Camera-type eye (tissue), 1 donor: Measurements from ENCODE around the genes FPR2 and ZNF614.

- RAMPAGE, long total RNA = no peak
Observed at GRCh38 chr19:51408810-51409463, 8.5 kb downstream of the SIGLEC10 start.

- RAMPAGE, long total RNA = no peak
Observed at GRCh38 chr19:51460107-51460796, 2.0 kb upstream of the SIGLEC8 start.

GRCh38 chr19:51468739-51469775 is 10.8 kb upstream of the SIGLEC8 start:
- RAMPAGE, long total RNA = no peak

DNA sequence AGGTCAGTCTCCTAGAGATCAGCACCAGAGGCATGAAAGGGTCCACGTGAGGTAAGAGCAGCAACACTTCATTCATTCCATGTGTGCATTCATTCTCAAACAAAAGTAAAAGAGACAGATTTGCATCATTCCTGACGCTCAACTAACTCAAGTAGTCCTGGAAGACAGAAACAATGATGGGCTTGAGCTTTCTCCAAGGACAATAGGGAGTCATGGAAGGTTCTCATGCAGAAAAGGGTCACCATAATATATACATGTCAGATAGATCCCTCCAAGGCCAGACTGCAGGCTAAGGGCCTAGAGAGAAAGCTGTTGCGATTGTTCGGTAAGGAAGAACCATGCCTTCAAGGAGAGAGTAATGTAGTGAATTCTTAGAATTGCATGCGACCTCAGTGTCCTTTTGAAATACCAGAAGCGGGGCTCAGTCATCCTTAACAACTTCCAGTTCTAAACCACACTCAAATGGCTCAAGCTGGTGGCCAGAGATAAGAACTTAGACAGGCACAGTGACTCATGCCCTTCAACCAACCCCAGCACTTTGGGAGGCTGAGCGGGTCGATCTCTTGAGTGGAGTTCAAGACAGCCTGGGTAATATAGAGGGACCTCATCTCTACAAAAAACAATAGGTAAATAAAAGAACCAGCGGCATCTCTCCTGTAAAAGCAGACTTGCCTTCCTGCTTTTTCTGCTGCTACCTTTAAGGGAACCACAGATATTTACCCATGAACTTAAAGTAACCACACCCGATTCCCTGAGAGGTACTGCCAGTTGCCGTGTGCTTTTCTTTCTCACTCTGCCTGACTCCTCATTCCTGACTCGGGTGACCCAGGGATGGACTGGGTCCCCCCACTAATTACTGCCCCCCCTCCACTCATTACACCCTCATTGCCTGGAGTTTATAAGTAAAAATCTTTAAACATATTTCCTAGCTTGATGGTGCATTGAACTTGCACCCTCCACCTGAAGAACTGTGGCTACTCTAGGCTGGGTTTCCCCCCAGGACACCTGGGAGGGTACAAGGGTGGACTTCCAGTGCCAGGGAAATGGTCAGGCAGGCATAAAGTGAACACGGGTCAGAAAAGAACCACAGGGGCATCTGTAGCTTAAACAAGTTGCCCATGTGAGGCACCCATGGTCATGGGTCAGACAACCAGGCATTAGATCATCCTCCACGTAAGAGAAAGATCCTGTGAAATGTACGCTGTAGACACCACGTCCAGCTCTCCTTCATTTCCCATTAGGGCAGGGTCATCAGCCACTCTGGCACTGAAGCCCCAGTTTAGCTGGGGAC is 15.4 kb upstream of the SIGLEC6 start:
- RAMPAGE, long total RNA = no peak

DNA sequence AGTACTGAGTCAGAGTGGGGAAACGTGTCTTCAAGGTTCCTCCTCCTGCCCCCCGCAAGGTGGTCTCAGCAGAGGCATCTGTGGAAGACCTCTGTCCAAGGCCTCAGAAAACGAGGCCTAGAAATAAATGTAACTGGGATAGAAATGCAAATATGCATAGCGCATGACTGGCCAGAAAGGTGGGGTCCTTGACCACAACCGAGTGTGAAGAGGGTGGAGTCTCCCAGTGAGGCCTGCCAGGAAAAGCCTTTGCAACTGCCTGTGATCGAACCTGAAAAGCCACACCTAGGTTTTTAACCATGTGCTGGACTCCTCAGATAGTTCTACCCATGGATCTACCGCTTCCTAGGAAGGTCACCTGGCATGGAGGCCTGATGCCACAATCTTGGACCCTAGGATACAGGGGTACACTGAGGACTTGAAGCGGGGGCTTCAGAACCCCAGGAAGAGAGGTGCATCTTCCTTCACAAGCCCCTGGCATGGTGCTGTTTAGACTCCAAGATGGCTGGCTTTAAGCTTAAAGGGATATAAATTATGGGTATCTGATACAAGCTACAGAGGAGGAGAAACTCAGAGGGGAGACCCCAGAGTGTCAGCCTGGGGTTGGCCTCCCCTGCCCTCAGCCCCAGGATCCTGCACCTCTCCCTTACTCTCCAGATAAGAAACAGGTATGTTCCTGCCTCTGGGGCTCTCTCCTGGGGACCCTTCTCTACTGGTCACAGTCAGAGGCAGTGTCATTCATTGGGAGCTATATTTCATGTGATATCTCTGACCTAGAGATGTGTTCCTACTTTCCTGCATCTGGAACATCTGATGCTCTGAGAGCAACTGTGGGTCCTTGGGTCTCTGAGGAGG is 18.3 kb upstream of the SIGLEC6 start:
- RAMPAGE, long total RNA = no peak

- RAMPAGE, long total RNA = no peak
Observed at GRCh38 chr19:51645377-51646024, 1.1 kb downstream of the SIGLEC14 start.

- RAMPAGE, long total RNA = no peak
Observed at GRCh38 chr19:51687831-51688360, 5.2 kb upstream of the SPACA6 start.

GRCh38 chr19:51735956-51736694 is 12.3 kb upstream of the HAS1 start:
- RAMPAGE, long total RNA = no peak

- RAMPAGE, long total RNA = no peak
Observed at GRCh38 chr19:51760721-51761294, at the start of gene FPR2. TSS of gene FPR2 (plus strand) at chr19:51761180.

DNA sequence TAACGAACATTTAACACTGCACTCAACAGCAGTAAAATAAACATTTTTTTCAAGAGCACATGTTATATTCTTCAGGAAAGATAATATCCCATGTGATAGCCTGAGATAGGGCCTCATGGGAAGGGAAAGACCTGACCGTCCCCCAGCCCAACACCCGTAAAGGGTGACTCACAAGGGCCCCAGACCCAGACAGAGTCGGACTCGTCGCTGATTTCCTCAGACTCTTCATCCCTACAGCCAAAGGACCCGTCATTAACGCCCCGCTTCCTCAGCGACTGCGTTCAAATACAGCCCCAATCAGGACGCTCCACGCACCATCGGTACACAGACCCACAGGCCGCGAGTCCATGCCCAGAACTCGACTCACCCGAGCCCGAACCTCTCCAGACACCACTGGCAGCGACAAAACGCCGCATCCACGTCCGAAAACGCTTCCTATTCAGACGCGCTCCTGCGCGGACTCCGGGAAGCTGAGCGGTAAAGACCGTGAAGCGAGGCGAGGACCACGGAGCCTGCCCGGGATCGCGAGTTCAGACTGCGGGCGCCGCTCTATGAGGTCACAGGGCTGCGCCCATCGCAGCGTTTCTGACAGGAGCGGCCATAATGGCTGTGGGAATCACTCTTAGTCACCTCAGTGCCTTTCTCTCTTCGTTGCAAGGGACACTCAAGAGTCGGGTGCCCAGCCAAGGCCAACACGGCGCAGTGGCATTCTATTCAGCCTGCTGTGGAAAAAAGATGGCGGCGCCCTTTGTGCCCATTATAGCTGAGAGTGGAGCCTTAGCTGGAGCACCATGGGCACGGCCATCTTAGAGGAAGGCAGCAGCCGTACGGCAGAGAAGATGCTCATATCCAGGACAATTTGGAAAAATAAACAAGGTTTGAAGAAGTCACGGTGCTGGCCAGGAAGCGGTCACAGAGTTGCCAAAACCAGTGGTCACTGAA is at the start of gene ZNF614:
ZNF614 (minus strand) TSS at position 505 of the 942 bp plus-strand sequence.
- RAMPAGE, long total RNA = no peak

GRCh38 chr19:52028817-52029316 is 688 bp upstream of the ZNF614 start:
- RAMPAGE, long total RNA = no peak

- RAMPAGE, long total RNA = no peak
Observed at GRCh38 chr19:52115638-52116346, 20.2 kb upstream of the ZNF841 start.

- RAMPAGE, long total RNA = no peak
Observed at GRCh38 chr19:52171867-52172402, 514 bp upstream of the ZNF836 start.

- RAMPAGE, long total RNA = no peak
Observed at GRCh38 chr19:52204059-52204777, 14.4 kb downstream of the PPP2R1A start.

- RAMPAGE, long total RNA = no peak
Observed at GRCh38 chr19:52223946-52224355, 34.1 kb downstream of the PPP2R1A start.

- RAMPAGE, long total RNA = no peak
Observed at GRCh38 chr19:52390948-52391450, 6.7 kb upstream of the ZNF528 start.

DNA sequence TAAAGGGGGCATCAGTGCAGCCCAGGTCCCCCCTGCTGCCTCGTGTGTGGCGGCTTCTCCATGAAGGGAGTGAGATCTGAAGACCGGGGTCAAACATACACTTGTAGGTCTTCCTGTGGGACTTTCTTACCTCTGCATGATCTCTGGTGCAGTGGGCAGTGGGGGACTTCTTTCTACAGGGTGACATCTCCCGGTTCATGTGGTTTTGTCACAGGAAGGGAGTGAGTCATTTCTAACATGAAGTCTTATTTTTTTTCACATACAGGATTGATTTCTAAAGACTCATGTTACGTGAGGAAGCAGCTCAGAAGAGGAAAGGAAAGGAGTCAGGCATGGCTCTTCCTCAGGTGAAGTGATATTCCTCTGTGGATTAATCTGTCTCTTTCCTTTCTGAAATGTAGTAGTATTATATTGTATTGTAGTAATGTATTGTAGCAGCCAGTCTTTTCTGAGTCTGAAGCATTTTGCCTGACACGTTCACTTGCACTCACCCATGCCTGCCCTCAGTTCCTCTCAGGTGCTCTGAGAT is 15.6 kb downstream of the ZNF808 start:
- RAMPAGE, long total RNA = no peak

GRCh38 chr19:52603850-52604229 is 33.8 kb downstream of the ZNF701 start:
- RAMPAGE, long total RNA = no peak

- RAMPAGE, long total RNA = no peak
Observed at GRCh38 chr19:52637211-52638169, 52.8 kb downstream of the ENSG00000269825 start.

GRCh38 chr19:52715638-52716276 is 19.1 kb downstream of the ZNF611 start:
- RAMPAGE, long total RNA = no peak